GM06990 (cell line): Measurements from ENCODE around the gene MICAL2.

GRCh38 chr11:11966780-11967157 is 41.7 kb downstream of the DKK3 start:
- RRBS = 36% methylated on average over 2 of the region's 7 CpGs

GRCh38 chr11:11968197-11968681 is 40.2 kb downstream of the DKK3 start:
- RRBS = no CpG with 5 or more reads among the region's 6 CpGs

- RRBS = no CpG with 5 or more reads among the region's 11 CpGs
These were observed 14.5 kb downstream of the DKK3 start for GRCh38 chr11:11993795-11994413.

DNA sequence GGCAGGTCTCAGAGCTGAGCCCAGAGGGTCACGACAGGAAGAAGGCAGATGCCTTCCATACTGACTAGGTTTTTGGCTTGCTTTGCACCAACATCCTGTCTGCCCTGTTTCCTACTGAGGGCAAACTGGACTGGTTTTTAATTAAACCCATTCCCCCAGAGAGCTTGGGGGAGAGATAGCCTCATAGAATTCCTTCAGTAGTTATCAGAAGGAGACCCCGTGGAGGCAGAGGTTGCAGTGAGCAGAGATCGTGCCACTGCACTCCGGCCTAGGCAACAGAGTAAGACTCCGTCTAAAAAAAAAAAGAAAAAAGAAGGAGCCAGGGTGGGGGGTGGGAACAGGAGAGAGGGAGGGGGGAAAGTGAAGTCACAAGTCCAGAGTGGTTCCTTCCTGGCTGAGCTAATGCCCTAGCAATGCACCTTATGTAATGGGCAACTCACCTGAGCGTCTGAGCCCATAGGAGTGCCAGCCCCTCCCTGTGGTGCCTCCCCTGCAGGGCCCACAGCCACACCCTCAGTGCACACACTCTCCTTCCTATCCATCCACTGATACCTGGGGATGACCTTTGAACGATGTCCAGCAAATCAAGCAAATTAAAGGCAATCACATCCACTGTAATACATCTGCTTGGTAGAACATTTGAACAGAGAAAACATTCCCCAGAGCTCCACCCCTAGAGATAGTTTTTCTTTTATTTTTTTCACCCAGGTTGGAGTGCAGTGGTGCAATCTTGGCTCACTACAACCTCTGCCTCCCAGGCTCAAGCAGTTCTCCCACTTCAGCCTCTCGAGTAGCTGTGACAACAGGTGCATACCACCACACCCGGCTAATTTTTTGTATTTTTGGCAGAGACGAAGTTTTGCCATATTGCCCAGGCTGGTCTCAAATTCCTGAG is 19.7 kb upstream of the MICAL2 start:
- RRBS = no CpG with 5 or more reads among the region's 10 CpGs

- RRBS = 11% methylated on average over 37 of the region's 92 CpGs
These were observed at the start of gene MICAL2 for GRCh38 chr11:12110505-12111456. TSS of gene MICAL2 (plus strand) at chr11:12110590.

- RRBS = no CpG with 5 or more reads among the region's 6 CpGs
These were observed 38.7 kb downstream of the MICAL2 start for GRCh38 chr11:12148910-12149630.

- RRBS = no CpG with 5 or more reads among the region's 17 CpGs
These were observed 50.2 kb downstream of the MICAL2 start for GRCh38 chr11:12160447-12161196.

DNA sequence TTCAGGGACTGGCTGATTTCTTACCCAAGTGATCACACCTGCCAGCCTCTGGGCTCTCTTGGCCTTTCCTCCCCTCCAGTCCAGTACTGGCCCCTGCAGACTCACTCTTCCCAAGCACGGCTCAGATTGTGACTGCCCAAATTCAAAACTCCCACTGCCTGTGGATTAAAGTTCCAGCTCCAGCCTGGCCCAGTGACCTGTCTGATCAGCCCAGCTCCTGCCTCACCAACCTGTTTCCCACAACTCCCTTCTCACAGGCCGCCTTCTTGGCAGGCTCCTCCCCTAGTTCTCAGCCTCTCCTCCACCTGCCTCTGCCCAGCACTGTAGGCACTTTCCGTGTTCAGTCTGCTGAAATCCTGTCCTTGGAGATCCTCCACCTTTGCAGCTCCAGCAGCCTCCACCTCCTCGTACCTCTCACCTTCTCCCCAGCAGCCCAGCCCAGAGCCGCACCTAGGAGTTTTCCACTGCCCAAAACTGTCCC is 68.6 kb downstream of the MICAL2 start:
- RRBS = no CpG with 5 or more reads among the region's 5 CpGs

DNA sequence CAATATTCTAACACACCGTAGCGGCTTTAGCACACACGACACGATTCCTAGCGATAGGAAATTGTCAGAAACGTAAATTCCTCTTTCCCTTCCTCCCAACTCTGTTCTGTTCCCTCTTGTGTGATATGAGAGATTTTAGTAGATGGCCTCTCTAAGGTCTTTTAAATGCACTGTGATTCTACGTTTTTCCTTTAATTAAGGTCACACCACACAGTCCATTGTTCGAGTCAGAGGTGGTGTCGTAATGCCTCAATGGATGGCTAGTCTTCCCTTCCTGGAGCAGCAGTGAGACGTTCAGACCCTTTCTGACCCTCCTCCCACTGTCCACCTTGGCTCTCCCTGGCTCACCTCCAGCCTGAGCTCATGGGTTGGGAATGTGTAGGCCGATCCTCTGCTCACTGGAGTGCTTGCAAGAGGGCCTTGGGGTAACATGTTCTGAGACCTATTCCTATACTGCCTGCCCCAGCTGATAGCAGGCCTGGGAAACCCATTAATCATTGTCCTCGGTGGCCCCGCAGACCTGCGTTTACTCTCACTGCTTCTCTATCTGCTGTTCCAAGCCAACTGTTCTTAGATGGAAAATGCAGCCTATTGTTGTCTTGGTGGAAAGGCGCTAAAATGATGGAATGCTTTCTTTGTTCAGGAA is 72.2 kb downstream of the MICAL2 start:
- RRBS = no CpG with 5 or more reads among the region's 15 CpGs

DNA sequence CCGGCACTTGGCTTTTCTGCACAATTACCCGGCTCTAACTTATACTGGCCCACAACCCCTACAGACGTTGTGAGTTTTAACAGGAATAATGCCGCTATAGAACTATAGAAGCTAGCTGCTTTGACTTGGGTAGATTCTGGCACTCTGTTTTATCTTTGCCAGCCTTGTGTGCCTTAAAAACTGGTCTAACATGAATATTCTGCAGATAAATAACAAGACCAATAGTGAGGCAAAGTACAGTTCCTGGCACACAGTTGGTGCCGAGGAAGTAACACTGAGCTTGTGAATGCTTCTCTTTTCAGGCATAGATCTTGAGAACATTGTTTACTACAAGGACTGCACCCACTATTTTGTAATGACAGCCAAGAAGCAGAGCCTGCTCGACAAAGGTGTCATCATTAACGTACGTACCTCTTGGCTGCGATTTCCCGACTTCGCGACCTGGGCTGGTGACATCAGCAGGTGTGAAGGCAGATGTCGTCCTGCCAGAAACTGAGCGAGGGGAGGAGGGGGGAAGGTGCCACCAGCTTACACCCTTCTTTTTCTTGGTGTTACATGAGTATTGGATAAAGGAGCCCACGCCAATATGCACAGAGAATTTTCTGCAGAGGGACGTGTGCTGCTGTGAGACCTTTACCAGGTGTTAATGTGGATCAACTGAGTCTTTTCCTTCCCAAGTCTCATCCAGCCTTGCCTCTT is 105.7 kb downstream of the MICAL2 start:
- RRBS = no CpG with 5 or more reads among the region's 16 CpGs

DNA sequence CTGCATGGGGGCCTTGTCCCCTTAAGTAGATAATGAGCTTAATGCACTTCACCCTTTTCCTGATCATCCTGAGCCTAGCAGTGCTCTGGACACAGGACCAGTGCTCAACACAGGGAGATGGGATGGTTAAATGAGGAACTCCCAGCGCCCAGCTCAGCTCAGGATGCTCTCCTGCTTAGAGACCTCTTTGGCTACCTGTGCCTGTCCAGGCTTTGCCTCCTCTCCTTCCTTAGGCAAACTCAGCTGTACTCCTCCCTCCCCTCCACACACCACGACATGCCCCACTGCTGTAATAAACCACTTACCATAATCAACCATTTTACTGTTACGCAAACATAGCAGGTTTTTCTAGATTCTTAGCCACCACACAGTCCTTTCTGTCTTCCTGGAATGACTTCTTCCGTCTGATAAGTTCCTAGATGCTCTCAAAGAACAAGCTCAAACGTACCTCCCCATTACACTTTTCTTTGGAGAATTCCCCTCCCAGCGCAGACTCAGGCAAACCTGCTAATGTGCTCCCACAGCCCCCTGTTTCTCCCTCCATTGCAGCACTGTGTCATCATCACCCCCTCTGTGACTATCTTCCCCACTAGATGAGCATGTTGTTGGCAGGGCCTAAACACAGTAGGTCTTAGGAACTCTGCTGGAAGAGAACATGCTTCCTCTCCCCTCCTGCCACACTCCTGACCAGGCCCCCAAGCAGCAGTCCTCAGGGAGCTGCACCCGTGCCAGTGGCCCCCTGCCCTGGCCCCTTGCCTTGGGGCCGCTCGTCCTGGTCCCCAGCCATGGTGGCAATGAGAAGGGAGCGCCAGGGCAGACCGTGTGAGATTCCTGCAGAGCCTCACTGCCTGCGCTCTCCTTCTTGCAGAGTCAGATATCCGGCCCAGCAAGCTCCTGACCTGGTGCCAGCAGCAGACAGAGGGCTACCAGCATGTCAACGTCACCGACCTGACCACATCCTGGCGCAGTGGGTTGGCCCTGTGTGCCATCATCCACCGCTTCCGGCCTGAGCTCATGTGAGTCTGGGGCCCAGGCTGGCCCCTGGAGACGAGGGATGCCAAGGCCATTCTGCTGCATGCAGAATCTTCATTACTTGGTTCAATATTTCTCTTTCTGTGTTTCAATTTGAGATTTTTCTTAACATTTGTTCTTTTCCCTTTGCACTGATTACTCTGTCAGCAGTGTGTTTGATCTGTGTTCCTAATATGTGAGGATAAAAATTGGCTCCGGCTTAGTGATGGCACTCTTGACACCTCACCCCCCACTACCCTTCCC is 113.9 kb downstream of the MICAL2 start:
- RRBS = 6% methylated on average over 2 of the region's 20 CpGs

GRCh38 chr11:12237618-12238158 is 127.3 kb downstream of the MICAL2 start:
- RRBS = no CpG with 5 or more reads among the region's 6 CpGs

- RRBS = no CpG with 5 or more reads among the region's 14 CpGs
These were observed 89.7 kb upstream of the PARVA start for GRCh38 chr11:12287379-12288297.

- RRBS = no CpG with 5 or more reads among the region's 3 CpGs
These were observed 13.3 kb downstream of the PARVA start for GRCh38 chr11:12390579-12391177.

DNA sequence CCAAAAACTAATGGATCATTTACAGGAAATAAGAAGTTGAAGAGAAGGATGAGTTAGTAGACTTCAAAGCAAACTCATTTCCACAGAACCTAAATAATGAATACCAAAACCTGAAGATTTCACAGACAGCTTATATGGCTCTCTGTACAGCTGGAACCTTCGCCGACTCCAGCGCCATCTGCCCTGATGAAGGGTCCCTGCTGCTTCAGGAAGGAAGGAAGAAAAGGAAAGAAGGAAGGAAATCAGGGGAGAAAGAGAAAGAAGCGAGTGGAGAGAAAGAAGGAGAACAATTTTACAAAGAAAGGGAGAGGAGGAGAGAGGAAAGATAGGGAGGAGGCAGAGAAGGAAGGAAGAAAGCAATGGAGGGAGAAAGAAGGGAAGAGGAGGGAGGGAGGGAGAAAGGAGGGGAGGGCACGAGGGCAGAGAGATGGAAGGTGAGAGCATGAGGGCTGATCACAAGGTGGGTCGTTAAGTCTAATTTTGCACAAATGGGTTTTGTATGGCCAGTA is 39.1 kb downstream of the PARVA start:
- RRBS = no CpG with 5 or more reads among the region's 6 CpGs

- RRBS = no CpG with 5 or more reads among the region's 4 CpGs
These were observed 56.9 kb downstream of the PARVA start for GRCh38 chr11:12434309-12434707.

GRCh38 chr11:12675768-12676746 is 1.8 kb downstream of the TEAD1 start:
- RRBS = 47% methylated on average over 3 of the region's 13 CpGs

DNA sequence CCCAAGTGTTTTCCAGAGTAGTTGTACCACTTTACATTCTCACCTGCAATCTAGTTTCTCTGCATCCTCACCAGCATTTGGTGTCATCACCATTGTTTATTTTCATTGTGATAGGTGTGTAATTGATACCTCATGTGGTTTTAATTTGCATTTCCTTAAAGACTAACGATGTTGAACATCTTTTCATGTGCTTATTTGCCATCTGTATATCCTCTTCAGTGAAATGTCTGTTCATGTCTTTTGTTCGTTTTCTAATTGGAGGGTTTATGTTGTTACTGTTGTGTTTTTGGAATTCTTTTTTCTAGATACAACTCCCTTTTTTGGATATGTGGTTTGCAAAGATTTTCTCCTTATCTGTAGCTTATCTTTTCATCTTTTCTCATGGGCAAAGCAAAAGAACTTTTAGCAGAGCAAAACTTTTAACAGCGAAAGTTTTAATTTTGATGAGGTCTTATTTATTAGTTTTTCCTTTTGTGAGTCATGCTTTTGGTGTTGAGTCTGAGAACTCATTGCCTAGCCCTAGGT is 99.2 kb downstream of the TEAD1 start:
- RRBS = no CpG with 5 or more reads among the region's 3 CpGs

DNA sequence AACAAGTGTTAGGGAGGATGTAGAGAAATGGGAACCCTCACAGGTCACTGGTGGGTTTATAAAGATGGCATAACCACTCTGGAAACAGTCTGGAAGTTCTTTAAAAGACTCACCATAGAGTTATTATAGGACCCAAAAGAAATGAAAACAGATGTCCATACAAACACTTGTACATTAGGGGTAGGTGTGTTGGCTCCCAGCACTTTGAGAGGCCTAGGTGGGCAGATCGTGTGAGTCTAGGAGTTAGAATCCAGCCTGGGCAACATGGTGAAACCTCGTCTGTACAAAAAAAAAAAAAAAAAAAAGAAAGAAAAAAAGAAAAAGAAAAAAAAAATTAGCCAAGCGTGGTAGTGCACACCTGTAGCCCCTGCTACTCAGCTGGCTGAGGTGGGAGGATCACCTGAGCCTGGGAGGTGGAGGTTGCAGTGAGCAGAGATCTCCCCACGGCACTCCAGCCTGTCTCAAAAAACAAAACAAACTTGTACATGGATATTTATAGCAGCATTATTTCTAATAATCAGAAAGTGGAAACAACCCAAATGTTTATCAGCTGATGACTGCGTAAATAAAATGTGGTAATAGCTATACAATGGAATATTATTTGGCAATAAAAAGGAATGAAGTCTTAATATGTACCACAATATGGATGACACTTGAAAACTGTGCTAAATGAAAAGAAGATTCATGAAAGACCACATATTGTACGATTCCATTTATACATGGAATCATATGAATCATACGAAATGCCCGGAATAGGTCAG is 107.6 kb downstream of the TEAD1 start:
- RRBS = no CpG with 5 or more reads among the region's 8 CpGs

DNA sequence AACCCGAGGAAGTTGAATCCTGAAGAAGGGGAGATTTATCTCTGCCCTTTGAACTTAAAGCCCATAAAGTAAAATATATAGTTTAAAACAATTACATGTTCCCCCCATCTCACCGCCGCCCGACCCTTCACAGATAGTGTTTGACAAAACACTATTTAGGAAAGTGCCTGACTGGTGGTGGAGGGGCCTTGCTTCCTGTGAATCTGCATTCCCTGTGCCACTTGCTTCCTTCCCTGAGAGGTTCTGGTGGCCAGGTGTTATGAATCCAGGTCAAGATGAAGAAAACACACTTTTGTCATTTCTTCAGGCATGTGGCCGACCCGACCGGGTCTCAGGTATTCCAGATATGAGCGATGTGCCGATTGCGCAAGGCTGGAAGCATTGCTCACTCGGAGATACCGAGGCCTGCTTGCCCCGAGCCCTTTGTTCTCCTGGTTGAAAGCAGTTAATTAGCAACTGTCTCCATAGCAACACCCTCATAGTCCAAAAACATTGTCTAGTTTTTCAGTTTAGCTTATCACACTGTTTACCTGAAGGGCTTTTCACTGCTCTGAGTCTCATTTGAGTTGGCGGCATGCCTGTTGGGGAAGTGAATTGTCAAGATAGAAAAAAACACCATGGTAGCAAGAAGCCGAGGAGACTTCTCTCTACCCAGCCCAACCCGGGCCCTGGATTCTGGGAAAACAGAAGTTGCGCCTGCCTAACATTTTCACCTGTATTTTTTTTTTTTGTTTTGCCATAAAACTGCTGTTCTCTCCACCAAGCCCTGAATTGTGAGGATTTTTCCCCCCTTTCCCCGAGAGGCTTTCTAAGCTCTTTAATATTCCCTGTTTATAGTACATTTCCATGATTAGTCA is 128.4 kb downstream of the TEAD1 start:
- RRBS = no CpG with 5 or more reads among the region's 18 CpGs